Bronchial epithelial cell (primary cell): ENCODE measurements around the genes RSPO3 and ECHDC1.

DNA sequence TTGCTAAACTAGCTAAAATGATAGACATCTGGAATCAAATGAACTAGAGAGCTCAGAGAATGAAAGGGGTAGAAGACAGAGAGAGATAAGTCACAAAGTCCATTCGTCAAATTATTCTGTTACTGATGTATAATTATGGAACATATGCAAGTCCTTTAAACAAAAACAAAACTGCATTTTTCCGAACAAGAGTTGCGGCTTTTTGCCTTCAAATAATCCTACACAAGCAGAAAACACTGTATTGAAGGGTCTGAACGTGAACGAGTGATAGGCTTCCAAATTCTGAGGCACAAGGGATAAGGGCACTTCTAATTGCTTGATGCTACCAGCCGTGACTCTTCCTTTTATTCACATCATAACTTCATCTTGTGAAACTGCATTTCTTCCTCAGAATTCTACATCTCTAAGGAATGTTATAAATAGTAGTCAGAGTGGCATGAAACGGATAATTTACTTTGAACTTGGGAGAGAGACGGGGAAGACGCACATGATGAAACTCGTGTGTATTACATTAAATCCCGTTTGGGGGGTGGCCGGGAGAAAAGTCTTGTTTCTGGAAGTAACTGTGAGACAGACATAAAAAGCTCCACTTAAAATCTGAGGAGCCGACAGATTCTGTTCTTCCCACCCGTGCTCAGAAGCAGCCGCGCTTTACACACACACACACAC is 843 bp downstream of the HDDC2 start:
- RRBS, 2 experiments: no CpG with 5 or more reads among the region's 16 CpGs

GRCh38 chr6:125430498-125430744 is 128.7 kb upstream of the HDDC2 start:
- RRBS, 2 experiments: no CpG with 5 or more reads among the region's 1 CpG

GRCh38 chr6:125597365-125597940 is 152.0 kb upstream of the HEY2 start:
- RRBS, 2 experiments: no CpG with 5 or more reads among the region's 6 CpGs

- RRBS, 2 experiments: no CpG with 5 or more reads among the region's 2 CpGs
Observed at GRCh38 chr6:125835125-125835713, 44.5 kb downstream of the NCOA7 start.

- RRBS, 2 experiments: no CpG with 5 or more reads among the region's 2 CpGs
Observed at GRCh38 chr6:125989713-125990266, 3.5 kb downstream of the TRMT11 start.

DNA sequence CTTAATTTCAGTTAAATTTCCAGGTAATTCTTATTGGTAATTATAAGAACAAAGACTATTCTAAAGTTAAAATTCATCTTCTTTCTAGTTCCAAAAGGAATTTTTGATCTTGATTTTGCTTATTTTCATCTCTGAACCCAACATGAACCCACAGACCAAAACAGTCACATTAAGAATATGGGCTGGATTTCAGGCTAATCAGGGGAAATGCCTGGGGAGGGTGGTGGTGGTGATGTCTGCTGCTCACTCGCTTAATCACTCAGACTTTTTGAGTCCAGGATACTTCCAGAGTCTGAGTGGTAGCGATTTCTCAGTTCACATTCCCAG is 345.5 kb upstream of the RSPO3 start:
- RRBS, 2 experiments: no CpG with 5 or more reads among the region's 2 CpGs

DNA sequence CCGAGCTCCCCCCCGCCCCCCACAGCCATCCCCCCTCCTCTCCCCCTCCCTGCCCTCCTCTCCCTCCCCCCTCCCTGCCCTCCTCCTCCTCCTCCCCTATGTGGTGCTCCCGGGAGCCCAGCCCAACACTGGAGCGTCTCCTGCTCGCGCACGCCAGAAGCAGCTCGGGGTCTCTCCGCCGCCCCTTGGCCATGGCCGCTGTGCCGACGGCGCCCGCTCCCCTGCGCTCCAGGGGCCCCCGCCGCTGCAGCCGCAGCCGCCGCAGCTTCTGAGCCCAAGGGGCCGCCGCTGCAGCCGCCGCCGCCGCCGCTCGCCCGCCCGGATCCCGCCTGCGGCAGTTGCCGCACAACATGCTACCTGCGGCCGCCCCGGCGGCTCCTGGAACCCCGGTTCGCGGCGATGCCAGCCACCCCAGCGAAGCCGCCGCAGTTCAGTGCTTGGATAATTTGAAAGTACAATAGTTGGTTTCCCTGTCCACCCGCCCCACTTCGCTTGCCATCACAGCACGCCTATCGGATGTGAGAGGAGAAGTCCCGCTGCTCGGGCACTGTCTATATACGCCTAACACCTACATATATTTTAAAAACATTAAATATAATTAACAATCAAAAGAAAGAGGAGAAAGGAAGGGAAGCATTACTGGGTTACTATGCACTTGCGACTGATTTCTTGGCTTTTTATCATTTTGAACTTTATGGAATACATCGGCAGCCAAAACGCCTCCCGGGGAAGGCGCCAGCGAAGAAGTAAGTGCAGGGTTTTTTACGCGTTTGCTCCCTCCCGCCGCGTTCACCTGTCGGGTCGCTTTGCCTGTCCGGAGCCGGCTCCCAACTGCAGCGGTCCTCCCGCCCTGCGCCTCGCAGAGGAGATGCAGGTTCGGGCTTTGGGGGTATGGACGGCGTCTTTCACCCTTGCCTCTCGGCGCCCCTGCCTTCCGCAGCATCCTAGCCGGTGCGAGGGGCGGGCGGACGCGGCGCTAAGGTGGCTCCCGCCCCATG is at the start of gene RSPO3:
Gene RSPO3, plus strand, starts transcription at position 128 of the 998 bp plus-strand sequence.
- RRBS, 2 experiments: 2 to 3% methylated on average over 23 of the region's 85 CpGs

- RRBS, 2 experiments: under 1 to 1% methylated on average over 12 to 16 of the region's 63 CpGs
Observed at GRCh38 chr6:127267006-127268085, 682 bp downstream of the RNF146 start.

- RRBS, 2 experiments: under 1 to 1% methylated on average over 15 to 19 of the region's 71 CpGs
Observed at GRCh38 chr6:127342941-127343724, at the start of gene ECHDC1. Gene ECHDC1 (minus strand): TSS chr6:127343609.

DNA sequence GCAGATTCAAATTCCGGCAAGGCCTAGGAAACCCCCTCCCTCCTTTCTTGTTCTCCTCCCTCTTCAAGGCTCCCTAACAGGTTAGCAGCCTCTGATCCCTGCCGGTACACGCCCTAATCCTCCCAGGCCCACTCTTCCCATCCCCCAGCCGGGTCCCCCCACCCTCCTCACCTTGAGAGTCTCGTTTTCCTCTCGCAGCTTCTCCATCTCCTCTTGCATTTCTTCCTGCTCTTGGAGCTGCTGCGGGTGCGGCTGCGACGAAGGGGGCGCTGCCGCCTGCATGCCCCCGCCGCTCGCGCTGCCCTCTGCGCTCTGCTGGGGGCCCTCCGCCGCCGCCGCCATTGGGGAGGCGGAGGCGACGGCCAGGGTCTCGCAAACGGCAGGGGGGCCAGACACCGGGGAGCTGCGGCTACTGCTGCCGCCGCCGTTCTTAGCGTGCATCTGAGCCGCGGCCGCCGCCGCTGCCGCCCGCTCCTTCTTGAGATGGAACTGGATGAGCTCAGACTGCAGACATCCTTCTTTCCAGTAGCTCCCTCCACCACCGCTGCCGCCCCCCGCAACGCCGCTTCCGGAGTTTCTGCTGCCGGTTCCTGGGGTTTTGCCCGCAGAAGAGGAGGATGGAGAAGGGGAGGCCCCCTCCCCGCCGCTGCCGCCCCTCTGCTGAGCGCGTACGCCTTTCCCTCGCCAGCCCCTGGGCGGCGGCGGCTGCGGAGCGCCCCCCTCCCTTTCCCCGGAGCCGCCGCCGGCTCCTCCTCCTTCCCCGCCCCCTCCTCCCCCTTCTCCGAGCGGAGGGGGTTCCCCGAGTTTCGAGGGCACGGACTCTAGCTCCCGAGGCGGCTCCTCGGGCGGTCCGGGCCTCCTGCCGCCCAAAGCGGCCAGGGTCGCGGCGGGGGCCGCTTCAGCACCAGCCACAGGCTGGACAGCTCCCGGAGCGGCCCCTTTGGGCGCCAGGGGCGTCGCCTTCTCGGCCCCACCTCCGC is 56.4 kb upstream of the KIAA0408 start:
- RRBS, 2 experiments: 1% methylated on average over 17 to 18 of the region's 87 CpGs

DNA sequence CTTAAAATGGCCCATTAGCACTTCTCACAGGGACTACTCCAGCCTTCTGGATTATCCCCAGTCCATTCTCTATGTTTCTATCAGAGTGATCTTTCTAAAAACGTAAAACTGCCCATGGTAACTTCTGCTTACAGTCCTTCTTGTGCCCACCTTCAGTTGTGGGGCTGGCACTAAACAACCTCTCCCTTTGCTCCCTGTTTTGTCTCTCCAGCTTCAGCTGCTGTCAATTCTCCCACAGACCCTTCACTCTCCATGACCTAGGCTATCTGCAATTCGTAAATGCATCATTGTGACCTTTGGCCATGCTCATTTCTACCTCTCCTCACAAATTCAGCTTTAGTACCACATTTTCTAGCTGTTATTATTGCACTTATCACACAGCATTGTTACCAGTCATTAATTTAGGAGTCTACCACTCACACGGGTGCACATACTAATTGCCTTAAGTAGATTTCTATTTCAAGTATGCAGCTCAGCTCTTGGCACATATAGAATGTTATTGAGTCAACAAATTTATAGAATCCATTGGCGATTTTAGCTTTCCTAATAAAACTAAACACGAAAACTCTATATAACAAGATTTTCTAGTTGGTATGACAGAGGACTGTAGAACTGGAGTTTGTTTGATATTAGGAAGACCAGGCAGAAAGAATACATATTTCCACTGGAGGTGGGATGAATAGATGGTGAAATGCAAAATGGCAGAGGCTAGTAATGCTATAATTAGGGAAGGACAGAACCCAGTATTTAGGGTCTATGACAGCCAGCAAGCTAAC is 174.5 kb upstream of the THEMIS start:
- RRBS, 2 experiments: no CpG with 5 or more reads among the region's 5 CpGs

- RRBS, 2 experiments: no CpG with 5 or more reads among the region's 2 CpGs
Observed at GRCh38 chr6:128375714-128376733, 144.4 kb downstream of the PTPRK start.

DNA sequence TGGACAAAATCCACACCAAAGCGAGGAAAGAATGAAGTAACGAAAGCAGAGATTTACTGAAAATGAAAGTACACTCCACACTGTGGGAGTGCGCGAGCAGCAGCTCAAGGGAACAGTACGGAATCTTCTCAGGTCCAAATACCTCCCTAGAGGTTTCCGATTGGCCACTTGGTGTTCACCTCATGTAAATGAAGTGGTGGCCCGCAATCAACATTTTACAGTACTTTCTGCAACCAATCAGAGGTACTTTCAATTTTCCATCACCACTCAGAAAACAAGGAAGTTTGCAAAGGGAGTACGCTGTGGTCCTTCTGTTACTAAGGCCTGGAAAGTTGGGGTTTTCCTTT is 122.4 kb downstream of the PTPRK start:
- RRBS, 2 experiments: no CpG with 5 or more reads among the region's 8 CpGs

DNA sequence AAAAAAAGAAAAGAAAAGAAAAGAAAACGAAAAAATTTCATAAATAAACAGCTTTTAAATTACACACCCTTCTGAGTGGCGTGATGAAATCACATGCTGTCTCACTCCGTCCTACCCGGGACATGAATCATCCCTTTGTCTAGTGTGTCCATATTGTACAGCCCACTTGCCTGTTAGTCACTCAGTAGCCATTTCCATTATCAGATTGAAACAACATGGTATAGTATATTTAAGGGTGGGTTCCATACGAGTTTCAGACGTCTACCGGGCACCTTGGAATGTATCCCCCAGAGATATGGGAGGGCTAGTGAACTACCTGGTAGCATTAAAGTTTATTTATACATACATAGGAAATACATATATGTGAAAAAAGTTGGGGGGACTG is 11.5 kb downstream of the PTPRK start:
- RRBS, 2 experiments: no CpG with 5 or more reads among the region's 7 CpGs

GRCh38 chr6:128518972-128519523 is 1.4 kb downstream of the PTPRK start:
- RRBS, 2 experiments: under 1 to 1% methylated on average over 6 of the region's 36 CpGs

DNA sequence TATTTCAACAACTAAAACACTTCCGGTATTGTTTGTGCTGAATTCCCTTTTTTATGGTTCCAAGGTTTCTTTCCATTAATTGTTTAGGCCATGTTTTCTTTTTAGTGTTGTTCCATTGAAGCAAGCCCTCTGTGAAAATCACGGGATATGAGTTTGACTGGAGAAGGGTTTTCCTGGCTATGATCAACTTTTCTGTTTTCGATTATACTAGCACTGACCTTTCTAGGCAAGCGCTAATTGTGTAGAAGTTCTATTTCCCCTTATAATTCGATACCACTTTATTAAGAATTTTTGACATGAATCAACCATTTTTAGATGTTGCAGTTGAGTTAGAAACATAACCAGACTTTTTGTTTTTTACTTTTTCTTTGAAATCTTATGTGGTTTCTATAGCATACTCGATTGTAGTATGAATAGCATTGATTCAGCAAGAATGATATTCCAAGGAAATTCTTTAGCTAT is 2.5 kb downstream of the LAMA2 start:
- RRBS, 2 experiments: no CpG with 5 or more reads among the region's 6 CpGs

DNA sequence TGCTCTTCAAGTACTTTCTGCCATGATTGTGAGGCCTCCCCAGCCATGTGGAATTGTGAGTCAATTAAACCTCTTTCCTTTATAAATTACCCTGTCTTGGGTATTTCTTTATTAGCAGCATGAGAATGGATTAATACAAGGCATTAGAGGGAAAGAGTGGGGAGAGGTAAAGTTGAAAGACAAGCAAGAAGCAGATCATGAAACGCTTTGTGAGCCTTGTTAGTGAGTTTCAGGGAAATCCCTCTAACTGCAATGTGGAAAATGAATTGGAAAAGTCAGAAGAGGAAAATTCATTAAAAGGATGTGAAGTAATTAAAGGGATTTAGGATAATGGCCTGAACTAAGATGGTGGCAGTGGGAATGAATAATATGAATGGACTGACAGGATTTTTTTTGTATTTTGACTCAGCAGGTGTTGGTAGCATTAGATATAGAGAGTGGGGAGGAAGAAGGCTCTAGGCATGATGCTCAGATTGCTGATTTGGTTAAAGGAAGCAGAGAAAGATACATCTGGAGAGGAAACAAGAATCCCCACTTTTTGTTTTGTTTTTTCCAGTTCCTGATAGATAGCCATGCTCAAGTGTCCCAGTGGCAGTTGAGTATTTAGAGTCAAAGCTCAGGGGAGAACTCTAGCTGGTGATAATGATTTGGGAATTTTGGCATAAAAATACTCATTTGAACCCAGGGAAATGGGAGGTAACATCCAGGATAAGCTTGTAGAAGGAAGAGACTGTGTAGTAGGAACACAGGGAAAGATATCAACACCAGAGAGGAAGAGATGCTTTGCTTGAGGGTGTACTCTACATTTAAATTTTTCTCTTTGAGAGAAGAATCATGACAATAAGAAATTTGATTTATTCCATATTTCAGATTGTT is 93.1 kb downstream of the LAMA2 start:
- RRBS, 2 experiments: no CpG with 5 or more reads among the region's 1 CpG

DNA sequence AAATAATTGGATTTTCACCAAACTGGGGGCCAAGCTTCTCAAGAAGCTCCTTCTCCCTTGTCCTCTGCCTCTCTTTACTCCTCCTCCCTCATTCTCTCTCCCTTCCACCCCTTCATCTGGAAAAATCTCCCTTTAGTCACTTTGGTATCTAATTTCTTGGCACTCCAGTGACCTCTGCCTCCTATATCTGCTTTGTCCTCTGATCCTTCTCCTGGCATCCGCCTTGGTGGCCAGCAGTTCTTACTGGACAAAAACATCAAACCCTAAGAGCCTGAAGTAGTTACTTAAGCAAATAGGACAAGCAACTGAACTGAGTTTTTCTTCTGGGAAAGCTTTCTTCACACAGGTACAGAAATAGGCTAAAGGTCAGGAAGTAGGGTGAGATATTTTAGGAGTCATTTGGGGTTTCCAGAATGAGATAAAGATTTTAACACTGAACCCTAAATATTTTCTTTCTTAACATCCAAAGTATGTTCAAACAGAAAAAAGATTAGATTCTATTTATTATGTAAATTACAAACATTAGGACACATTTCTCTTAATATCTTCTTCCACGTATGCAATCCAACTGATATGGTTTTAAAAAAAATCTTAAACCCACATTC is 220.6 kb downstream of the ARHGAP18 start:
- RRBS, 2 experiments: no CpG with 5 or more reads among the region's 2 CpGs

DNA sequence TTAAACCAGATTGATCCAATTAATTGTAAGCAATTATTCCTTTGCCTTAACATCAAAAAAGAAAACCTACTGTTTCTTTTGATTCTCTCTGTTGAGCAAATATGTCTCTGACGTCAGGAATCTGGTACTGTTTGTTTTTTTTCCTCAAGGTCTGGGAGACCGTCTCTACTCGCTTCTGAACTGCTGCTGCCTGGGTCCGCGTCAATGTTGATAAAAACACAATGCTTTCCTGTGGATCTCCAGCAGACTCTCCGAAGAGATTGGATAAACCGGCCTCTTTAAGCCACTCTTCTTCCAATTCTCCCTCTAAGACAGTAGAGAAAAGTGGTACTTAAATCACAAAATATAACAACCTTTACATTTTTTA is 71.7 kb downstream of the ARHGAP18 start:
- RRBS, 2 experiments: no CpG with 5 or more reads among the region's 7 CpGs

GRCh38 chr6:129646575-129647111 is 63.3 kb downstream of the ARHGAP18 start:
- RRBS, 2 experiments: no CpG with 5 or more reads among the region's 5 CpGs